ENCODE measurements around a stretch of chr9.

GRCh38 chr9:104903228-104904218, 24.4 kb downstream of the ABCA1 start:
- RRBS = no CpG with 5 or more reads among the region's 12 CpGs

- RRBS = no CpG with 5 or more reads among the region's 4 CpGs
Measured at GRCh38 chr9:104926323-104926457, 1.8 kb downstream of the ABCA1 start.

- RRBS = no CpG with 5 or more reads among the region's 8 CpGs
Measured at GRCh38 chr9:105052399-105052840, 124.5 kb upstream of the ABCA1 start.

- RRBS = no CpG with 5 or more reads among the region's 14 CpGs
Measured at GRCh38 chr9:105257129-105258203, 13.0 kb downstream of the SLC44A1 start.

- RRBS = no CpG with 5 or more reads among the region's 2 CpGs
Measured at GRCh38 chr9:105353003-105353820, 94.6 kb upstream of the FSD1L start.

GRCh38 chr9:105374232-105374882, 73.5 kb upstream of the FSD1L start:
- RRBS = no CpG with 5 or more reads among the region's 4 CpGs

GRCh38 chr9:105506146-105506617, 51.7 kb upstream of the FKTN start:
- RRBS = no CpG with 5 or more reads among the region's 3 CpGs

- RRBS = no CpG with 5 or more reads among the region's 5 CpGs
Measured at GRCh38 chr9:105508398-105508868, 49.5 kb upstream of the FKTN start.

DNA sequence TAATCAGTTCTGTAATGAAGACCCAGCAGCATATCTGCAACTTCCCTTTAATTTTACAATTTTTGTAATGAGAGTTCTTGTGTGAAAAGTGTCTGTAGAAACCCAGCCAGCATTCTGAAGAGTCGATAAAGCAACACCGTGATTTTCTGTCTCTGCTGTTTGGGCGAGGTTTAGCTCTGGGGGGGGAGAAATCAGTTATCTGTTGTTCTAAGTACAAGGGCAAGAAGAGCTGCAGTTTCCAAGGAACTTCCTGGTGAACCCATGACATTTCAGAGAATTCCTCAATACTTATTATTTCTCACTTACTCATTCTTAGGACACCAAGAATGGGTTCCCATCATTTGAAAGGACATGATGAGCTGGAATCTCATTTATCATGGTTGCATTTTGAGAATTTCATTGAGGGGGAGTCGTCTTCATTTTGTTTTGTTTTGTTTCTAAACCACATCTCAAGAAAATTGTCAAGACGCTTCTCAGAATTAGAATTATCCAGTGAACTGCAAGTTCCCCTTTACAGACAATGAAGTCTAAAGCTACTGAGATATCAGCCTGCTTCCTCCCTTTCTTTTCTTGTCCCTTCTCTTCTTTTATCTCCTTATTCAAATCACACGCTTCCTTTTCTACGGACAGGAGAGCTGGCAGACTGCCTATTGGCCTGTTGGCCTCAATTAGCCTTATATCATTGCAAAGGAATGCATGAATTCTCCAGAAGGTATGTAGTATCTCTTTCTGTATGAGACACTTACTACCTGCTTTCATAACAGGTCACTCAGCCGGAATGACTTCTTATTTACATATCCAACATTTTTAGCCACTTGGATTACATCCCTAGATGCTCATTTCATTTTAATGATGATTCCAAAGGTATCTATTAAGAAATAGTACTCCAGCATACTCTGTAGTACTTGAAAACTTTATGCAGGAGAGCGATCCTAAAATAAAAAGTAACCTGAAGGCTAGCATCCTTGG, 53.7 kb downstream of the ZNF462 start:
- RRBS = no CpG with 5 or more reads among the region's 9 CpGs

DNA sequence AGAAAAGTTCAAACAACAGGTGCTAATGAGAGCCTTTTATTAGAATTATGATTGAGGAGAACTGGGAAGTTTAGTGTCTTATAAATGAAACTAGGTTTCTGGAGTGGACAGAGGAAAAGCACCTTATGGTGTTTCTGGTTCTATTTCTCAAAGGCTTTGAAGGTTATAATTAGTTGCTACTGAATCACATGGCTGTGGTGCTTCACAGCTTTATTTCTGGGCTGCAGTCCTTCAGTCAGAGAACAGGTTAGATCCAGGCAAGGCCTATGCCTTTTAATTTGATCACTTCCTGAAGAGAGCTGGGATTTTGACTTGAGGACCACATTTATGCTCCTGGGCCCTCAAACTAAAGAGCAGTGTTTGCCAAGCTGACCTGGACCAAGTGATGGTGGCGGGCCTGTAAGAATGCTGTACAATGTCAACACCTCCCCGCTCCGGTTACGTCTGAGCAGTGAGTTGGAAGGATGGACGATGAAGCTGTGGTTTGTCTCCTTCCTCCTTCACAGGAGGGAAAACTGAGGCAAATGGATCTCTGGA, 56.0 kb downstream of the ZNF462 start:
- RRBS = no CpG with 5 or more reads among the region's 5 CpGs

DNA sequence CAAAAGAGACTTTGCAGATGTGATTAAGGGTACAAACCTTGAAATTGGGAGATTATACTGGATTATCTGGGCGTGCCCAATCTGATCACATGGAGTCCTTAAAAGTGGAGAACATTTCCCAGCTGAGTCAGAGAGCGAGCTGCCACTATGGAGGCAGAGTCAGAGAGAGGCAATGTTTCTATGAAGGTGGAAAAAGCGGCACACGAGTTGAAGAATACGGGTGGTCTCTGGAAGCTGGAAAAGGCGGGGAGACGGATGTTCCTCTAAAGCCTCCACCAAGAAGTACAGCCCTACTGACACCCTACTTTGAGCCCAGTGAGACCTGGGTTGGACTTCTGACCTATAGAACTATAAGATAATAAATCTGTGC, 147.1 kb upstream of the RAD23B start:
- RRBS = no CpG with 5 or more reads among the region's 7 CpGs

- RRBS = no CpG with 5 or more reads among the region's 1 CpG
Measured at GRCh38 chr9:107300792-107301044, 17.6 kb downstream of the RAD23B start.

DNA sequence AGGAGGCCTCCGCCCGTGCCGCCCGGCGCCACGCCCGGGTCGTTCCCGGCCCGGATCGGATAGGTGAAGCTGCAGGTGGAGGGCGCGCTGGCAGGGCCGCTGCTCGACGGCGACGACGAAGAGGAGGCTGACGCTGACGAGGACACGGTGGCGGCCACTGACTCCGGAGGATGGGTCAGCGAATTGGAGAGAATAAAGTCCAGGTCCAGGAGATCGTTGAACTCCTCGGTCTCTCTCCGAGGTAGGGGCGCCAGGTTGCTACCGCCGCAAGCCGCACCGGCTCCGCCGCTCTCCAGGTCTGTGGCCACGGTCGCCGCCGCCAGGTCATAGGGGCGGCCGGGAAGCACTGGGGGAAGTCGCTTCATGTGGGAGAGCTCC, 1.7 kb downstream of the KLF4 start:
- RRBS = 3% methylated on average over 23 of the region's 42 CpGs

DNA sequence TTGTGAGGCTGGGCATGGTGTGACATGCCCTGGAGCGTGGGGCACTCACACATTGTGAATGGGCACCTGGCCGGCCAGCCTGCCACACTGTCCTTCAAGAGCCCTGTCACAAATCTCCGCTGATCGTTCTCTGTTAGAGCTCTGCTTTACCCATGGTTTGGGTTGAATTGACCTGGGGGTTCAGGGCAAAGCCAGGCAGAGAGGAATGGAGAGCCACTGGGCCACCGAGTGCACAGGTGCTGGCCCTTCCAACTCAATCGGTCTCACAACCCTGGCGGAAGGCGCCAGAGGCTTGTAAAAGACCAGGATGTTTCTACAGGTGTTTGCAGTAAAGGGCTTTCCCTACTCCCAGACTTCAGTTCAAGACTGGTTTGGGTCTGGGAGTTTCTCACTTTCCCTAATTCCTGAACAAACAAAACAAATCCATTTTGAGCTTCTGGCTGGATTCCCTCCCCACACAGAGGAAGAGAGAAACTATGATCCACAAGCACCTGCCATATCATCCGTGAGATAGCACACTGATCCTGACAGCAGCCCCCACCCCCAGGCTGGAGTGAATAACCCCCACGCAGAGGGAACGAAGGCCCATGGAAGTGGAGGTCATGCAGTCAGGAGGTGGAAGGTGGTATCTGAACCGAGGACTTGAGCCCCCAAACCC, 125.2 kb upstream of the KLF4 start:
- RRBS = no CpG with 5 or more reads among the region's 12 CpGs

GRCh38 chr9:107638577-107639411, 149.2 kb upstream of the KLF4 start:
- RRBS = no CpG with 5 or more reads among the region's 8 CpGs

DNA sequence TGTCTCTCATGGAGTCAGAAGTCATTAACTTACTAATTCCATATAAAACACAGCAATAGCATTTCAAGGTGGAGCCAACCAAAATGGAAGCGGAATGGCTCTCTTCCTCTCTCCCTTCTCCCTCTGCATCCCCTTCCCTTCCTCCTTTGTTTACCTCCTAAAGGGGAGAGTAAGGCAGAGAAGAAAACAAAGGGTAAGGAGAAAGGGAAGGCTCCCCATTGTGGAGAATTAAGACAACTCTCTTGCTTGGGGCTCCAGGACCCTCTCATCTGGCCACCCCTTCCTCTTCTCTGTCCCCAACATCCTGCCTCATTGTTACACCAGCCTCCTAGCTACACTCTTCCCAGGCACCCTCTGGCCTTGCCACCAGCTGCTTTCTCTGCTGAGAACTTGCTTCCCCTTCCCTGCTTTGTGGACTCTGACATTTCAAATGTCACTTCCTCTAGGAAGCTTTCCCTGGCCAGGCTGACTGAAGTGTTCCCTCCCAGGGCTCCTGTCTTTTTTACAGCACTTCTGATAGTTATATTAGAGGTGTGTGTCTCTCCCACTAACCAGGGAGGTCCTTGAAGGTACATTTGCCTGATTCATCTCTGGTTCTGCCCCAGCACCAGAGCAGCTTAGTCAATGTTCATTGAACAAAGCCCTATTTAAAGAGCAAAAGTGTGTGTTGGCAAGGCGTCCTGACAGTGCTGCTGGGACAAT, 193.9 kb upstream of the KLF4 start:
- RRBS = no CpG with 5 or more reads among the region's 2 CpGs

DNA sequence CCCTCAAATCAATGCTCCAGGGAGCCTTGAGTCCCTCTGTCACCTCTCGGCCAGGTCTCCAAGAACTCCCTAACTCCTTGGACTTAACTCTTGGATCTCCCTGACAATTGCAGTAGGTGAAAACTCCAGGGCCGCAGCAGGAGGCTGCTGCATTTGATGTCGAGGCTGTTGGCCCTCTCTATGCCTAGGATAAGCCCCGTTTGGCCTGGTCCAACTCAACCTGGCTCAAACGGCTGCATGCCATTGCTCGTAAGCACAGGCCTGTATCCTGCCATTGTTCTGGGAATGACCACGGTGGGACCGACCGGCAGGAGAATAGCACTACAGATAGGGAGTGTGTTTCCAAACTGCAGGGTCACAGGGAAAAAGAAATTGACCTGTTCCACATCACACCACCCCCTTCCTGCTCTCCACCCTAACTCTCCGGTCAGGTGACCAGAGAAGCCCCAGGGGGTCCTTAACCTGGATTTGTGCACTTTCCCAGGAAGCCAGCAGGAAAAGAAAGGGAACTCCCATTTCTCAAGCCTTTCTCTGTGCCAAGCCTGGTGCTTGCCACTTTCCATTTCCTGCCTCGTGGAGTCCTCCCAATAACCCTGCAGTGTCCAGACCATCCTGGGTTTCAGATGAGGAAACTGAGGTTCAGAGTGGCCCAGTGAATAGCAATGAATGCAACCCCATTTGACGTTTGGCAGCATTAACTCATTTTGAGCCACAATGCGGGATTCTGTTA, 278.7 kb upstream of the KLF4 start:
- RRBS = 61% methylated on average over 2 of the region's 13 CpGs

GRCh38 chr9:108783226-108783647, 72.5 kb downstream of the ACTL7B start:
- RRBS = no CpG with 5 or more reads among the region's 6 CpGs

- RRBS = no CpG with 5 or more reads among the region's 2 CpGs
Measured at GRCh38 chr9:109016257-109017103, 3.2 kb upstream of the CTNNAL1 start.

DNA sequence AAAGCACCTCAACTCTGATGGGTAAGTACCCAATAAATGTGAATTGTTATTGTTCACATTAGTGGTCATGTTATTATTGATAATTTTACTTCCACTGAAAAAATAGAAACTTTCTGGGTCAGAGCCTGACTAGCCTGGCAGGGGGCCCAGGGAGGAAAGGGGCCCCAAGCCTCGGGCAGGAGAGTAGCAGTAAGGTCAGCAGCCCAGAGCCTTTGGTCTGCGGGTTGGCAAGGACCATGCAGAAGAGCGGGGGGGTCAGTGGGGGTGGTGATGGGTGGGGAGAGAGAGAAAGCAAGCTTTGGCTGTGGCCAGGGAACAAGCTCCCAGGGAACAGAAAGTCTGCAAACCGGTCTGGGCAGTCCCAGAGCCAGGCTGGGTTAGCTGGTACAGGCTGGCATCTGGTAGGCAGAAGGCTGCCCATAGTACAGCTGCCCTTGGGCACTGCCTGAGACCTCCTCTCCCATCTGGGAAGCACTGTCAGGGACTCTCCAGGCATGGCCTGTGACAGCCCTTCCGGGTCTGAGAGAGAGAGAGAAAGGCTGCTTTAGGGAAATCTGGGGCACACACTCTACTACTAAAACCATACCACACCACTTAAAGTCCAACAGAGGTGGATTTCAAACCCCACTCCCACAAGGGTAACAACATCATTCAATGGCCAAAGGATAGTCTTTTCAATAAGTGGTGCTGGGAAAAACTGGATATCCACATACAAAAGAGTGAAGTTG, 10.5 kb upstream of the EPB41L4B start:
- RRBS = no CpG with 5 or more reads among the region's 5 CpGs

All from zone of skin (tissue), 1 donor.